ENCODE data around the gene RHBDD1.

DNA sequence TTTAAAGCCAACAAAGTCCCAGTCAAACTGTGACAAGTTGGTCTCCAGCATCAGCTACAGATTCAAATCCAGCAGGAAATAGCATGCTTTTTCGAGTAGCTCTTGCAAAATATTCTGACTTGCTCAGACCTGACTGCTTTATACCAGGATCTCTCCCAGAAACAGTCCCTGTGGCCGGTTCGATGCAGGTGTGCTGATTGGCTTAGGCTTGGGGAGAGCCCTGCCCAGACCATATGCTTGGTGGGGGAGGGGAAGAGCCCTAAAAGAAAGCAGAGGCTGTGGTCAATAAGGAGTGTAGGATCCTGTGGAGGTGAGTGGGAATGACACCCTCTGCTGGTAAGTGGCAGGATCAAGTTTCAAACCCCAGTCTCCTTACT is 49.6 kb downstream of the KCNE4 start:
- PRO-cap, result no peak

- PRO-cap, result no peak
Measured at GRCh38 chr2:223805652-223806463, 31.5 kb downstream of the AP1S3 start.

DNA sequence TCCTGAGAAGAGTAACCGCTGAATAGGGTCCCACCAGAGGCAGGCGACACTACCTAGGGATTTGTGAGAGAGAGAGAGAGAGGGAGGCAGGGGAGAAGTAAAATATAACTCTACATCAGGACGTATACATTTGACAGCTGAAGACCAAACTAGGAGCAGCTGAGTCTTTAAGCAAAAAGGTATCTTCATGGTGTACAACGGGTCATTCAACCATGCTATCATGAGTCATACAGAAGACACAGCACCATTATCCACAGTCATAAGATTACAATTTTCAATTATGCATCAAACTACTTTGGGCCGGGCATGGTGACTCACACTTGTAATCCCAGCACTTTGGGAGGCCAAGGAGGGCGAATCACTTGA is 49.6 kb downstream of the WDFY1 start:
- PRO-cap, result no peak

DNA sequence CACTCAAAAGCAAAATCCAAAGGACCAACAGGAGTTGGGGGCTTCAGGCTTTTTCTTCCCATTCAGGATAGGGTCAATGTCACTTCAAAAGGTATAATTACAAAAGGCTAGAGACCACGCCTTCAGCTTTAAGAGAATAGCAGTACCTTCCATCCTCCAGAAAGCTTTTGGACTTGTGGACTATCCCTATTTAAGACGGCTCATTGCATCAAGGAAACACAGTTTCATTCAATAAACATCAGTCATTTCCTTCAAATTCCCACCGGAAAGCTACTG is 1.8 kb downstream of the WDFY1 start:
- PRO-cap, result bidirectional peak, plus-strand start outside the sequence, minus-strand start at position 166 of the sequence

- PRO-cap, result no peak
Measured at GRCh38 chr2:224145841-224146353, 106.8 kb upstream of the SERPINE2 start.

GRCh38 chr2:224146436-224146816 is 107.3 kb upstream of the SERPINE2 start:
- PRO-cap, result no peak

GRCh38 chr2:224412046-224412414 is 10.1 kb upstream of the FAM124B start:
- PRO-cap, result no peak

DNA sequence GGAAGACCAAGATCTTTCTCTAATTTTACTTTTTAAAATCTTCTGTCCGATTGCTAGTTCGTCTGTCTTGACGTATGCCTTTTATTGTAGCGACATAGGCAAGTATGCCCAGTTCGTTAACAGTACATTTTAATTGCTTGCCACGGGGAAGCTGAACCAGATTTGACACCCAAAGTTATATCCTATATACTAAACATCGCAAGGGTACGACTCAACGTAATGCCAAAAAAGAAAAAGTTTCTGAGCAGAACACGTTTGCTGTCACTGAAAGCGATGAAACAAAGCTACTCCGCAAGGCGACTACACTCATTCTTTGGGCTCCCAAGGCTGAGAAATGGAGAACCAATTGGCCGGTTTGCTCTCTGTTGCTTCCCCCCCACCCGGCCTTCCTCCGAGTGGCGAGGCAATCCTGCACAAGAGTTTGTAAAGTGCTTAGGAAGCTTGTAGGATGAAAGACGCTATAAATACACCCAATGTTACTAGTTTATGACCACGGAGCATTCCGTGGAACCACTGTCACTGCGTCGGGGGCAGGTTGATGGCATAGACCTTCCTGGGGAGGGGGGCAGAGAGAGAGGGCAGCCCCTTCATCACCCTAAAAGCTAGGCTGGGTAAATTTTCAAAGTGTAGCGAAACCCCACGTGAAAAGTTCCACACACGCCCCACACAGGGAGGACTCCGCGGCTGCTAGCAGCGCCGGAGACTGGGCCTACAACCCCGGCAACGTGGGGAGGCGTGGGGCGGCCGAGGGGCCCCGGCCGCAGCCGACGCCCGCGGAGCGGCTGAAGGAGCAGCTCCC is 1.1 kb downstream of the CUL3 start:
- PRO-cap, result unidirectional peak, plus-strand start at position 516 of the sequence

DNA sequence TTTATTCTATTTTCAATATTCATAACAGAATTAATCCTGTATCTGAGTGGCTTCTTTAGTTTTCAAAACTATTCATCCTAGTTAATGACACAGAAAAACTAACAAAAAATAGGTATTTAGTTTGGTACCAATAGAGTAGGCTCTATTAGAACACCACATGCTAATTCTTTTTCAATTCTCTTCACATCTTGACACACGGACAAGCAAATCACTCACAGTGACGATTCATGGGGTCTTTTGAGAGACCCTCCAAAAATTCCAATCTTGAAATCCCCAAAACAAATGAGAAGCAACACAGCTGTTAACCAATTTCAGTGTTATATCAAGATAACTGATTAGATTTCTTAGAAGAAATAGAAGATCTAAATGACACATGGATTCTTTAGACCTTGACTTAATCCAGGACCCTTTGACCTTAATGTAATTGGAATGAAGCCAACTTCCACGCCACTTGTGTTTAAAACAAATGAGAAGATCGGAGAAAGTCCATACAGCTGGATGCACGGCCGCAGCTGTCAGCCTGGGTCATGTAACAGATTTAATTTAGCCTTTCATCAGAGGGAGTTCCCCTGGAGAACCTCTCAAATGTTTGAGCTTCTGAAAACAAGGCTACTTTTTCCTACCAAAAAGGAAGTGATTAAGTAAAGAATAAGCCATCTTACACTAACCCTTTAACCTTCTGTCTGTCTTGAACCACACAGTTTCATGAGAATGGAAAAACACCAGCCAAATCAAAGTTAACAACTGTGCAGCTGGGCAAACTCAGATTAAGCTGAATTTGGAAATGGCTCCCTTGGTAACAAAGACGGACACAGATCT is 103.8 kb downstream of the DOCK10 start:
- PRO-cap, result no peak

DNA sequence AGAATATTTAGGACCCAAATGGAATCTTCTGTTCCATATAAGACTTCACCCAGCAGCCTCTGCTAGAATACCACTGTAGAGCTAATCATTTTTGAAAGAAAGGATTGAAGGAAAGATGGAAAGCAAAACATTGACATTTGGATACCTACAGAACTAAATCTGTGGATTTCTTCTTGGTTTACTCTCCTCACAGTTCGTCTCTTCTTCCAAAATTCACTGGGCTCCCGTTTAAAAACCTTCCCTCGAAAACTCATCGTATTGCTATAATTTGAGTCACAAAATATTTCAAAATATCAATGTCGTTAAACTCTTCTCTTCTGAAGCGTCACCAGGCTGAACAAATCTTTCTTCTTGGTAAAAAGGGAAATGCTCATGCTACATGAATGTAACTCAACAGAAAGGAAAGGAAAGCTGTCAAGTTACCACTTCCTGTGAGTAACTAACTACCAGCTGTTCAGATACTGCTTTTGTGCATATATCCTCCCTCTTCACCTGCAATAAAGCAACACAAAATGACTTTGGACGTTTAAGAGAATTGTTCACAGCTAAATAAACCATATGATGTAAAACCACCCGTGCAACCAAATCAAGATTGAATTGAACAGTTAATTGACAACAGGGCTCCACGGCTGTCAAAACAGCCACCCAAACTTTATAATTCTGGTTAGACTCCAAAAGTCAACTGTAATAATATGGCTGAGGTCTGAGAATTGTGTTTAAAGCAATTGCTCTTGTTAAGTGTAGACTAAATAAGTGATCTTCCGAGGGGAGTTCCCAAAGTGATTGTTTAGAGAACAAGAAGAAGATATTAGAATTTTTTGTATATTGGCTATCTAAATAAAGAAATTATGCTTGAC is 95.3 kb downstream of the DOCK10 start:
- PRO-cap, result no peak

DNA sequence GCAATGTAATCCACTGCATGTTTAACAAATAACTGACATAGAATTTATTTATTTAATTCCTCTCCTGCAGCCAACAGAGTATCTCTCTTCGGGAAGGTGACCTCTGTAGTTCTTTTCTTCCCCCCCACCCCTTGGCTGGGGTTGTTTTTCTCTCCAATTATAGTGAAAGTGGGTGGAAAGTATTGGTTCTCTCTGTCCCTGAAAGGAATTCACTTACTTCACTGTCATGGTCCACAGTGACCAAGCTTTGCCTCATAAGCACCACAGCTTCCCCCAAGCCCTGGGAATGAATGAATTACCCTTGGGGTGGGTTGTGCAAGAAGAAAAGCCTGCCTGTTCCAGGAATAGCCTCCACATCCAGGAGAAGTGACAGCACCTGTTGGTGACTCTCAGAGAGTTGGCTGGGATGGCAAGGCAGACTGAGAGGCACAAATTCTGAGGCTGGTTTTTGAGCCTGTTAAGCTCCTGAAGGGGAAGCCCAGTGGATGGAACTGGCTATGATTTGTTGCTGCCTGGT is 479.6 kb downstream of the IRS1 start:
- PRO-cap, result no peak

- PRO-cap, result no peak
Measured at GRCh38 chr2:226483837-226484245, 315.8 kb downstream of the IRS1 start.

DNA sequence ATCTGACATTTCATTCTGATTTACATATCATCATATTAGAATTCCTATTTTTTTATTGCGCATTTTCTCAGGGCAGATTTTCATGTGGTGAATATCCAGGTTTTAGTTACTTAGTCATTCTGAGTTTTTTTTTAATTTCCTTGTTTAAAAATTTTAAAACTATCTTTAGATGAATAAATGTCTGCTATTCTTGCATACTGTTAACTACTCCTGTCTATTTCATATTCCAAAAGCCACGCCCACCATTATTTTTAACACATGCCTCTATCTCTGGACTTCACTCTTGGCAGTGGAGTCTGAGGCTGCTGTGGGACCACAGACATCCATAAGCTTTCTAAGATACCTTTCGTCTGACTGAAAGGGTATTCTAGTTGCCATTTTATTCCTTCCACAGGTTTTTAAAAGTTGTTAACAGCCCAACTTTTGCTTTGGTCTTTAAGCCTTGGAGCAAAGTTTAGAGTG is 164.4 kb downstream of the IRS1 start:
- PRO-cap, result no peak

GRCh38 chr2:226690097-226691076 is 109.2 kb downstream of the IRS1 start:
- PRO-cap, result no peak

- PRO-cap, result no peak
Measured at GRCh38 chr2:226790805-226791616, 8.6 kb downstream of the IRS1 start.

GRCh38 chr2:226798320-226799250 is 1.0 kb downstream of the IRS1 start:
- PRO-cap, result bidirectional peak, plus-strand start at chr2:226799337, minus-strand start at chr2:226799179

DNA sequence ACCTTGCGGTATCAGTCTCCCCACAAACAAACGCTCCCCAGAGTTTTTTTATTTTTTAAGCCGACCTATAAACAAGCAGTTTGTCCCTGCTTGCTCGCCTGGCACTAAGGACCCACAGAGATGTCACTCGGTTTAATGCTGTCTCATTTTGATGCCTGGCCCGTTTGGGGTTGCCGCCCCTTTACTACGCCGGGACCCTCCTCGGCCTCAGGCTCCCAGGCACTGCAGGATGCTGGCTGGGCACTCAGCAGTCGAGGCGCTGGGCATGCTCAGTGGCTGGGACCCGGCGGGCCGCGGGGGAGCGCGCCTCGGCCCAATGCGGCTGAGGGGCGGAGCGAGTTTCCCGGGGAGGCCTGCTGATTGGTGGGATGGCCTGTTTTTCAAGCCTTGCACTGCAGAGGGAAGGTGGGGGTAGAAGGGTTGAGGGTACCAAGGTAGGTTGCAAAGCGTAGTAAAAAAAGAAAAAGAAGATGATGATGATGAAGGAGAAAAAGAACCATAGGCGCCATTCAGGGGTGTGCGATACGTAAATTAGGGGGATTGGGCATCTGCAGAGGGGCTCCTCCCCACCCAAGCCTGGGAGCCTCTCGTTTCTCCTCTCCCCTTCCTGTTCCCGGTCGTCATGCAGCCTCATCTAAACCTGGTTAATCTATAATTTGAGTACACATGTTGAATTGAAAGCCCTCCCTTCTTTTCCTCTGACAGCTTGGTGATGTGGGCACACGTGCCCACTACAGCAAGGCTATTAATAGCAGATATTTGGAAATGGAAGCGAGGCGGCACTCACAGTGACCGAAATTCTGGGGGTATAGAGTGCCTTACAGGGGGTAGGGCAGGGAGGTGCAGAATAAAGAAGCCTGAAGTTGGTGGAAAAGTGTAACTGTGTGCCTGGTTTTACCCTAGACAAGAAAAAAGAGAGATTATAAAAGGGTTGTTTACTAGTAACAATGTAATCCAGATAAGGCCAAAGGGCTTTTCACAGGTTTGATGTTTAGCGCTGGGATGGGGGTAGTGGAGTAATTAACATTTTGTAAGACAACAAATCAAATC is 1.6 kb upstream of the IRS1 start:
- PRO-cap, result bidirectional peak, plus-strand start at position 408 of the sequence, minus-strand start at position 224 of the sequence

GRCh38 chr2:226835245-226836236 is at the start of gene RHBDD1:
RHBDD1 (plus strand) TSS chr2:226836054.
- PRO-cap, result bidirectional peak, plus-strand start at chr2:226836001, minus-strand start at chr2:226835941

DNA sequence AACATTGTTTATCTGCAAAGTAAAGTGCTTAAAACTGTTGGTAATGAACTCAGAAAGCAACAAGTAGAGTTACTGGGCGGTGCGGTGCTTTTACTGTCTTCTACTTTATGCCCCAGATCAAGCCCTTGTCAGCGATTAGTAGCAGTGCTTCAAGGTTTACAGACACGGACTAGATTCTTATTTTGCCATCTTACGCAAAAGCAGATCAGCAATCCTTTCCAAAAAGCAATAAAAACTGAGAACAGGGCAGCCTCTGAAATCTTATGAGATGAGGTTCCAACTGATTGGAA is 15.5 kb downstream of the COL4A3 start:
- PRO-cap, result no peak

- PRO-cap, result no peak
Measured at GRCh38 chr2:227186820-227187150, 22.4 kb downstream of the COL4A3 start.

All from trachea (tissue), 1 donor.